Mesenchymal stem cell of Wharton's jelly (primary cell): ENCODE results near the genes PKMYT1 and ZNF205.

- CAGE, long polyA plus RNA, result no peak
These were observed 36.2 kb downstream of the PKD1 start for GRCh38 chr16:2099489-2099820.

DNA sequence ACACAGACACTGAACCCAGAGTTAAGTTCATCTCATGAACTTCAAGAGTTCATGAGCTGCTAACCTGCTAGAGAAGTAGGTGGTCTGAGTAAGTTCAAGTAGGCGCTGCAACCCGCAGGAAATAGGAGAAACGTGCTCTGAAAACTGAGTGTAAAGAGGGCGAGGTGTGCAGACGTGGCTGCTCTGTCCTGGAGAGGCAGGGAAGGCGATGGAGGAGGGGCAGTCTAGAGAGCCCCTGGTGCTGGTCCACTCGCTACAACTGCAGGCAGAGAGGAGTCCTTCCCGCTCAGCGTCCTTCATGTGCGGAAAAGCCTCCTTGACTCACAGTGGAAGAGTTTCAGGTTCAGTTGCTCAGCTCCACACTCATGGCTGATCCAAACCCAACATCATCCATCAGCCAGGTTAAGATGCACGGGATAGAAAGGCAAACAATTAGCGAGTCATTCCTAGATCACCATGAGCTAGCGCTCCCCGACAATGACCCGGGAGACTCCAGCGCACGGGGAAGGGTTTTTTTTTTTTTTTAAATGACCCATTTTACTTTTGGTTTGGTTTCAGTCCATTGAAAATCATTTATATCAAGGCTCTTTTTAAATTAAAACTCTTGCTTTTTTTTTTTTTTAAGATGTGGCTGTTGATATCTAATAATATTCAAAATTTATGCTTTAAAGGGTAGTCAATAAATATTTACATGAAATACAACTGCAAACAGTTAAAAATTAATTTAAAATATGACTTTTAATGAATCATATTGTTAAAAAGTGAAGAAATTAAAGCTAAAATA is 11.9 kb downstream of the ABCA3 start:
- CAGE, long polyA plus RNA, result no peak

DNA sequence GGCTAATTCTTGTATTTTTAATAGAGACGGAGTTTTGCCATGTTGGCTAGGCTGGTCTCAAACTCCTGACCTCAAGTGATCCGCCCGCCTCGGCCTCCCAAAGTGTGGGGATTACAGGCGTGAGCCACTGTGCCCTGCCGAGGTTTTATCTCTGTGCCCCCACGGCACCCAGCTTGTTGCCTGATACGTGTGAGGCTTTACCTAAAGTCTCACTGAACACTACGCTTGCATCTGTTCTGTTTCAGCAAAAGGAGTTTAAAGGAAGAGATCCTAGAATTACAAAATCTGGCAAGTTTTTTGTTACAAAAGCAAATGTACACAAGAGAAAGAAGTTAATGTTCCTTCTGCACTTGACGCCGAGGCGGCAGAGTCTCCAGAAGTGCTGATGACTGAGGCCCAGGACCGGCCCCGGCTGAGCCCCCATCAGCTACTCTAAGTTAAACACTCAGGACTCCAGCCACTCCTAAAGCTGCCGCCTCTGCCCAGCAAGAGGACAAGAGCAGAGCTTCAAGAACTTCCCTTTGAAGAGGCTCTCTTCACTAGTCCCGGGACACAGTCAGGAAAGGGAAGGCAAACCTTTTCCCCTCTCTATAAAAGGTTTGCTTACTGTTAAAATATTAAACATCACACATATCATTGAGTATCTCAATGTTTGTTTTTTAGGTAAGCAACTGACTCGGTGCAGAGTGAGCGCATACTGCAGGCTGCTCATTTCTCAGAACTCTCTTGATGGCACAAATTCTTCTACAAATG is 9.0 kb downstream of the ABCA3 start:
- CAGE, long polyA plus RNA, result no peak

DNA sequence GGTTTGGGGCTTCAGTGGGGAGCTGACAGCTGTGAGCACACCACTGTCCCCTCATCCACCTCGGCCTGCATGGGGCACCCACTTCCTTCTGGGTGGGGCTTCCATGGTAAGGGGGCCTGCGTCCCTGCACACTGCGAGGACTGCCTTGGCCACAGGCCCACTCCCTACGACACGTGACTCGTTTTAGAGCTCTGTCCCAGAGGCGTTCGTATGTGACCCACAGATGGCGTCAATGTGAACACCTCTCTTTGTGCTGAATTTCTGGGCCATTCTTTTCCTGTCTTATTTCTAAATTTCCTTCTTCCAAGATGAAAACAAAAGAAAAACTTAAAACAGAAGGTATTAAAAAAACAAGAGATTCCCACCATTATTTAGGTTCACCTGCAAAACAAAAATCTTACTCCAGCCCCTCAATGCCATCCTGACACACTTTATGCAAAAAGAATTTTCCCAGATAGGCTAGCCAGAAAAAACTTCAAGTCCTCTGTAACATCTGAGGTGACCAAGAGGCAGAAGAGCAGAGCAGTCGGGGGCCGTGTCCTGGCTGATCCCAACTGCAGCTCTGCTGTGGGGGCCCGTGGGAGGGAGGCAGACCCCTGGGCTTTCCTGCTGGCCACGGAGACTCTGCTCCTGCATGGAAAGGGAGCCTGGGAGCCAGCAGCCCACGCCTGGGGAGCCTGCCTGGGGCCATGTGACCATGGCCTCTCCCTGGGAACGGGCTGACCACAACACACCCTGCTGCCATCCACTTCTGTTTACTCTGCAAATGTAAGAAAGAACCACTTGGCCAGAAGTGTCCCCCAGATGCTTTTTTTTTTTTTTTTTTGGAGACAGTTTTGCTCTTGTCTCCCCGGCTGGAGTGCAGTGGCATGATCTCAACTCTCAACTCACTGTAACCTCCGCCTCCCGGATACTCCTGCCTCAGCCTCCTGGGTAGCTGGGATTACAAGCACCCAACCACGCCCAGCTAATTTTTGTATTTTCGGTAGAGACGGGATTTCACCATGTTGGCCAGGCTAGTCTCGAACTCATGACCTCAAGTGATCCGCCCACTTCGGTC is 2.1 kb upstream of the TEDC2 start:
- CAGE, long polyA plus RNA, result no peak

GRCh38 chr16:2467908-2468157 is 3.3 kb upstream of the NTN3 start:
- CAGE, long polyA plus RNA, result no peak

- CAGE, long polyA plus RNA, result no peak
These were observed 804 bp upstream of the ATP6V0C start for GRCh38 chr16:2512783-2513512.

- CAGE, long polyA plus RNA, result no peak
These were observed 805 bp downstream of the ATP6V0C start for GRCh38 chr16:2514524-2514989.

DNA sequence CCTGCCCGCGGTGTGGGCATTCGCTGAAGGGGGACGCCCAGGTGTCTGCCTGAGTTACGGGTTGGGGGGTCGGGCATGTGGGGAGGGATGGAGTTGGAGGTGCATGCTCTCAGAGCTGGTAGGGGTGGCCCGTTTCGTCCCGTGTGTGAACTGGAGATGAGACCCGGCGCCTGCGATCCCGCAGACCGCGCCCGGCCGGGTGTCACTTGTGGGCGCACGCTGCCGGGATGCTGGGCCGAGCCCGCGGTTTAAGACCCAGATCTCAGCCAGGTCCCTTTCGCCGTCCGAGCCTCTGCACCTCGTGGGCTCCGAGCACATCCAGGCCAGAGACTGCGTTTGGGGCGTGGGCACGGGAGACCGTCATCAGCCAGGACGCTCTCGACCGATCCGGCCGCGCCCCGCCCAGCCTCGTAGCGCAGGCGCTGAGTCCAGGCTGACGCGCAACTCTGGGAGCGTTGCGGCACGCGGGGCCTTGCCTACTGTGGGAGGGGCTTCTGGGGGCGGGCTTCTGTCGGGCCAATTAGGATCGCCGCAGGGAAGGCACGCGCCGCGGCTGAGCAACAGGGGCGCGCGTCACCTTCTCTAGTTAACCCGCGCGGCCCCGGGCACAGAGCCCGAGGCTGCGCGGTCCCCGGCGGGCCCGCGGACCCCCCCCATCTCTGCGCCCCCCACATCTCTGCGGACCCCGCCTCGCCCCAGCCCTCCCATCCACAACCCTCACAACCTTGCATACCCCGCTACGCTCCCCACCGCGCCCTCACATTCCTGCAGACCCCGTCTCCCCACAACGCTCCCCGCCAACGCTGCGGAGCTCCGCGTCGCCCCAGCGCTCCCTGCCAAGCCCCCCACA is 613 bp upstream of the CEMP1 start:
- CAGE, long polyA plus RNA, result no peak

- CAGE, long polyA plus RNA, result no peak
These were observed 737 bp downstream of the PRSS27 start for GRCh38 chr16:2719229-2719745.

DNA sequence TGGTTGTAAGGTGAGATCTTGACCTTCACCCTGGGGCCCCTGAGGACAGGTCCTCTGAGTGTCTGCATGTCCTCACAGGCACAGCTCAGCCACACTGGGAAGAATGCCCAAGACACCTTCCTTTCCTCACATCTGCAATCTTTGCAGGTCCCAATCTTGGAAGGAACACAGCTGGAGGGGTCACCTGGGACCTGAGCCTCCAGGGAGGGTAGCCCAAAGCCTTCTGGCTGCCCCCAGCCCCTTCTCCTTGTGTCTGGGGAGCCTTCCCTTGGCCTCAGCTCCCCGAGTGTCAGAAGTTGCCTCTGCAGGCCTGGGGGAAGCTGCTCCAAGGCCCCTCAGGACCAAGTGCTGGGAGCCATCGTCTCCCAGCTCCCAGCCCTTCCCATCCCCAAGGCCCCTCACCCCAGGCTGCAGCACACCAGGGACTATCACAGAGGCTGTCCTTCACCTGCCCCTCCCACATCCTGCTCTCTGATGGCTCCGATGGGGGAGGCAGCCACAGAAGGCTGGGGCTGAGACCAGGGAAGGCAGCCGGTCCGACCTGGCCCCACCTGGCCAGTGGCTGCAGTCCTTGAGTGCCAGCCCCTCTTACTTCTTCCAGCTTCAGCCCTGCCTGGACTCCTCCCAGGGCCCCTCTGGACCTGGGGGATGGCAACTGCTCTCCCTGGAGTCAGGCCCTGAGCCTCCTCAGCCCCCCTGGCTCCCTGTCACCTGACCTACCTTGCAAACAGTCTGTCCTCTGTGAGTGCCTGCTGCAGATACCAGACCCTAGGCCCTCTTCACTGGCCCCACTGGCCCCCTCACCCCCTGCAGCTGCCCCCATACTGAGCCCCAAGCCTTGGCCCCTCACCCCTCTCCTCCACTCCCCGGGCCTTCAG is 12.9 kb upstream of the SRRM2 start:
- CAGE, long polyA plus RNA, result no peak

- CAGE, long polyA plus RNA, result no peak
These were observed 11.7 kb downstream of the ELOB start for GRCh38 chr16:2765055-2766024.

DNA sequence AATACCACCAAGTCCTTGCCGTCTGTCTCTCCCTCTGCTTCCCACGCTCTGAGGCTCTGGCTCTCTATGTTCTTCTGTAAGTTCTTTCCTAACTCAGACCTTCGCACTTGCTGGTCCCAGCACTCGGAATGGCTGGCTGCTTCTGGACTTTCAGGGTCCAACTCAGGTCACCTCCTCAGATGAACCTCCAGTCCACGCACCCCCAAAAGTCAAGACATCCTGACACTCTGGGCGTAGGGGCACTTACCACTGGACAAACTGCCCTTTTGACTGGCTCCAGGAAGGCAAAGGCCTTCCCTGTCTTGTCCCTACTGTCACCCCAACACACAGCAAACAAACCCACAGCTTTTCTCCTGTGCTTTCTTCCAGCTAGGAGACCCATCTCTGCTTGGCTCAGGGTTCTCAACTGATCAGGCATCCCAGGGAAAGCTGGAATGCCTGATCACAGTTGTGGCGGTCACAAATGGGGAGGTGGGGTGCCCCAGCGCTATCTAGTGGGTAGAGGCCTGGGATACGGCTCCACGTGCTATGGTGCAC is 4.2 kb downstream of the ELOB start:
- CAGE, long polyA plus RNA, result no peak

- CAGE, long polyA plus RNA, result no peak
These were observed 13.6 kb downstream of the FLYWCH1 start for GRCh38 chr16:2925239-2925770.

- CAGE, long polyA plus RNA, result no peak
These were observed 3.5 kb downstream of the PKMYT1 start for GRCh38 chr16:2976572-2977222.

DNA sequence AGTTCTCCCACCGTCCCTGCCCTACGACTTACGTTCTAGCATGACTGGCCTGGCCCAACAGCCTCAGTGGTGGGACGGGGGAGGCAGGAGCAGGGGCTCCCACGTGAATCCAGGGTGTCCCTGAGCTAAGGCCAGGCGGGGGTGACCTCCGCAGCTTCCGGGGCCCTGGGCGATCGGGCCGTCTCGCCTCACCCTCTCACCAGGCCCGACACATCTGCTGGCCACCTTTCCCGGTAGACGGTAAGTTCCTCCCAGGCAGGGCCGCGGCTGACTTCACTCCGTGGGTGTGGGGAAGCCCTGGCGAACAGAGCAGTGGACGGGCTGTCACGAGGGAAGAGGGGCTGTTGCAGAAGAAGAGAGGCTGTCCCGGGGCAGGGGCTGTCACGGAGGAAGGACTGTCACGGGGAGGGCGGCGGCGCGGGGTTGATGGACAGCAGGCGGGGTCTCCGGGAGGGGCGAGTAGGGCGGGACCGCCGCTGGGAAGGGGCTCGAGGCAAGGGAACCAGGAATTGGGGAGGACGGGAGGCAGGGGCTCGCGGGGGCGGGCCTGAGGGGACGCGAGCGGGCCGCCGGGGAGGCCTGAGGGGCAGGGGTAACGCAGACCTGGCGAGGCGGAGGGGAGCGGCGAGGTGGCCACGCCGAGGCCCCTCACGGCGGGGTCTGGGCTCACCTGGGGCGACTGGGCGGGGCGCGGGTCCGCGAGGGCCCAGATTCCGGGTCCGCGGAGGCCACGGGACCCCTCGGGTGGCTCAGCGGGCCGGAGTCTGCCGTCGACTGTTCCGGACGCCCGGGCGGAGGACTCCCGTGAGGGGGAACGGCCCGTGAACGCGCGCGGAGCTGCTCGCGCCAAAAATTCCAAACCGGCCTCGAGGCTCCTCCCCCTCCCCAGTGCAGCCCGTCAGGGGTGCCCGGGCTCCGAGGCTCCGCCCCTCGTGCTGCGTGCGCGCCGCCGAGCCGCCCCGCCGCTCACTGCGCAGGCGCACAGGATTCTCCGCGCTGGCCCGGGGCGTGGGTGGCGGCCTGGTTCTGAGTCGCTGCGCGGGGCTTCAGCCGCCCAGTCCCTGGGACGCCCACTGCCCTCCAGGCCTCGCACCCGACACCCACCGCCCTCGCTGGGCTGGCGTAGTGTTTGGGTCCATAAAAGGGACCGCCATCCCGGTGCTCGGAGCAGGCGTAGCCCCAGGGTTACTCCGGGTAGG is at the start of gene PKMYT1:
Gene PKMYT1, minus strand, starts transcription at position 831 of the 1,199 bp plus-strand sequence.
- CAGE, long polyA plus RNA, result no peak

DNA sequence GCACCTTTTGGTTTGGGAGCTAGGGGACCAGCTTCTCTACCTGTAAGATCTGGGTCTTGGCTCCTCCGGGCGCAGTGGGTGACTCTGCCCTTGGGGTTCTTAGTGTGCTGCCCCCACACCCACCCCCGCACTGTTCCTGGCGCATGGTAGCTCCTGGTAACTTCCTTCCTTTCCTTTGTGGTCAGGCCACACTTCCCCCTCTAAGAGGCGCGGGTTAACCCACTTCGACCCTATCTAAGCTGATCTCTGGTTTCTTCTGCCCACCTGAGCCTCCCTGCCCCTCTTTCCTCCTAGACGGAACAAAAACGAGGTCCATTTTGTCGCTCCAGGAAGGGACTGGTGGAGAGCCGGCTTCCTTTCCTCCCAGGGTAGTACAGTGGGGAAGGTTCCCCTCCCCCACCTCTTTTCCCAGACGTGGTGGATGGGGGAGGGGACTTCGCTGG is 4.7 kb upstream of the CLDN9 start:
- CAGE, long polyA plus RNA, result no peak

- CAGE, long polyA plus RNA, result no peak
These were observed 839 bp downstream of the BICDL2 start for GRCh38 chr16:3035821-3036389.

DNA sequence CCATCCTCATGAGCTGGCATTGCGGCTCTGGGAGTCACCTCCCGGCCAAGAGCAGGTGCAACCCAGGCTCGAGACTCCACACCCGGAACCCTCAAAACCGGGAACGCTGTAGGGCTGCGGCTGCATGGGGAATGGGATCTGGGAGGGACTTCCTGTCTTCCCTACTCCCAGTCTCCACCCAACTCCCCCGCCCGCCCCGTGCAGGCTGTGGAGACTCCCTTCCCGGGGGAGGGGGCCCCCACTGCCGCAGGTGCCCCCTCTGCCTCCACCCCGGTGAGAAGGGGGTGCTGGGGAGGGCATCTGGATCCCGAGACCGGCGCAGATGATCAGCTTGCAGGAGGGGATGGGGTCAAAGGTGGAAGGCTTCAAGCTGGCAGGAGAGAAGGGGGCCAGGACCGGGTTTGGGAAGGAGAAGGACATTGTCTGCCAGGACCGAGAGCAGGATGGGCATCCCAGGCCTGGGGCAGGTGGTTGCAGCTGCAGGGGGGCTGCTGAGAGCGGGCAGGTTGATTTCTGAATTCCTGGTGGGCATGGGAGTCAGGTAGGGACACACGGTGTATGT is at the start of gene ZNF205:
Gene ZNF205, plus strand, starts transcription at position 177 of the 562 bp plus-strand sequence.
- CAGE, long polyA plus RNA, result no peak

DNA sequence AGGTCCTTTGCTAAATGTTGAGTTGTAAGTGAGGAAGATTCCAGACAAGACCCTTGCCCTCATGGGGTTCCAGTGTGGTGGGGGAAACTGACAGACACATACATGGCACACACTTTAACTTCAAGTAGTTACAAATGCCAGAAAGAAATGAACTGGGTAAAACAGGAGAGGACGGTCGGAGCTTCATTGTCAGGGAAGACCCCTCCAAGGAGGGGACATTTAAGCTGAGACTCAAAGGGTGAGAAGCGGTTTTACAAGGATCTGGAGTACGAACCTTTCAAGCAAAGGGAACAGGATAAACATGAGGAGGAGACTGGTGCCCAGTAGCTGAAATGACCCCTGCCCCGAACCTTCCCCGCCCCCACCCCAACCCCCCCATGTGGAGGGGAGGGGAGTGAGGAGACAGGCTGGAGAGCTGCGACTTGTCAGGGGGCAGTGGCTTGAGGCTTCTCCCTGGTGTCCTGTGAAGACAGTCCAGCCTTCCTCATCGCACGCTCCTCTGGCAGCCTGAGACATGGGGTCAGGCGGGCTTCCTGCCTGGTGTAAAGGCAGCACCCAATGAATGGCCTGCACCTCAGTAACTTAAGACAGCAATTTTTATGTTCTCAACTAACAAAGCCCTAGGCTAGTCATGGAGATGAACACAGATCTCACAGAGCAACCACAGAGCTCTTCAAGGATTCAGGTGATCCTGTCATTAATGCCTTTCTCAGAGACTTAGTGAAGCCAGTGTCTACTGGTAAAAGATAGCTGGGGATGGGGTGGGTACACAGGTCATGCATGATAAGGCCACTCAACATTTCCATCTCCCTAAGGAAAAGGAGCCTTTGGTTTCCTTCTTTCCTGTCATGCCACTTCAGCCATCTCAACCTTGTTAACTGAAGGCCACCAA is 9.2 kb upstream of the ZNF213 start:
- CAGE, long polyA plus RNA, result no peak

DNA sequence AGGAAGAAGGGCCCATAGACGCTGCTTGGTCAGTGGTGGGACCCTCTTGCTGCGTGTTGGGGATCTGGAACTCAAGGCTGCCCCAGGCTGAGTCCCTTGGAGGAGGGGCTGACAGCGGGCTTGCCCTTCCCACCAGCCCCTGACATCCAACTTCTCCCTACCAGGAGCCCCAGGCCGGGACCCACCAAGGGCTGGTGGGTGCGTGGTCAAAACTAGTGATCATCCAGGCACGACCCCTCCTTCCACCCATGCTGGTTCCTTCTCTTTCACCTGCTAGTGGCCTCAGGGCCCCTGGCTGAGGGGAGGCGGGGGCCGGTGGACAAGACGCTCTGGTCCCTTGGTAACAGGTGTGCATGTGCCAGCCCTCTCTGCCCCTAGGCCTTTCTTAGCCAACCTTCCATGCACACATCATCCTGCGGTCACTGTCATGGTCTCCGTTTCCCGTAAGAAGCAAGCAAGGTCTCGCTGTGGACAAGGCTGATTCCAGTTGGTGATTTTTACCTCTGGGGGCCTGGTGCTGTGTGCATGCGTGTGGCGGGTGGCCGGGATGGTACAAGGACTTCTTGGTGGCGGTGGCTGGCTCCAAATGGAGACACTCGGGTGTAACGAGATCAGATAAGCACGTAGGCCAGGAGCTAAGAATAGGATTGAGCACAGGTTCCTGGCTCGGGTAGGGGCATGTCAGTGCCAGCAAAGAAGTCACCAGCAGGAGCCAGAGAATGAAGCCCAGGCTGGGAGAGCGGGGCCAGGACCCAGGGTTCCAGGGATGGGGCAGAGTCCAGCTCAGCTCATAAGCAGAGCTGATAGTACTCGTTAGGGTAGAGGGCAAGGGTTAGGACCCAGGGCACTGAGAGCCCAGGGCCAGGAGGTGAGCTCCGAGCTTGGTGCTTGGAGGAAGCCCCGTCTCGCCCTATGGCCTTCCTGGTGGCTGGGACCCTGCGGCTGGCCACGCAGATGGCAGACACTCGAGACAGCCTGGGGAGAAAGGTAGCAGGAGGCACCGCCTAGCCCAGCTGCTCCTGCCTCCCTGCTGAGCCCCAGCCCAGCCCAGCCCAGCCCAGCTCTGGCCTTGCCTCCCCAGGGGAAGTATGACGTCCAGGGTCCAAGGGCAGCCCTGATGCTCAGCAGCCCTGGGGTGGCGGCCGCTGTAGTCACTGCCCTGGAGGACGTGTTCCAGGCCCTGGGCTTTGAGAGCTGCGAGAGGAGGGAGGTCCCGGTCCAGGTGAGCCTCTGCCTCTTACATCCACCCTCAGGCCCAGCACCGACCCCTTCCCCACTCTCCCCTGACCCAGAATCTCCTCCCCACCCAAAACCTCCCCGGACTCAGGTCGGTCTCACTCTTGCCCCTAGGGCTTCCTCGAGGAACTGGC is 8.8 kb downstream of the ZNF213 start:
- CAGE, long polyA plus RNA, result no peak